A172 (cell line): Measurements from ENCODE around the gene SPATA6.

DNA sequence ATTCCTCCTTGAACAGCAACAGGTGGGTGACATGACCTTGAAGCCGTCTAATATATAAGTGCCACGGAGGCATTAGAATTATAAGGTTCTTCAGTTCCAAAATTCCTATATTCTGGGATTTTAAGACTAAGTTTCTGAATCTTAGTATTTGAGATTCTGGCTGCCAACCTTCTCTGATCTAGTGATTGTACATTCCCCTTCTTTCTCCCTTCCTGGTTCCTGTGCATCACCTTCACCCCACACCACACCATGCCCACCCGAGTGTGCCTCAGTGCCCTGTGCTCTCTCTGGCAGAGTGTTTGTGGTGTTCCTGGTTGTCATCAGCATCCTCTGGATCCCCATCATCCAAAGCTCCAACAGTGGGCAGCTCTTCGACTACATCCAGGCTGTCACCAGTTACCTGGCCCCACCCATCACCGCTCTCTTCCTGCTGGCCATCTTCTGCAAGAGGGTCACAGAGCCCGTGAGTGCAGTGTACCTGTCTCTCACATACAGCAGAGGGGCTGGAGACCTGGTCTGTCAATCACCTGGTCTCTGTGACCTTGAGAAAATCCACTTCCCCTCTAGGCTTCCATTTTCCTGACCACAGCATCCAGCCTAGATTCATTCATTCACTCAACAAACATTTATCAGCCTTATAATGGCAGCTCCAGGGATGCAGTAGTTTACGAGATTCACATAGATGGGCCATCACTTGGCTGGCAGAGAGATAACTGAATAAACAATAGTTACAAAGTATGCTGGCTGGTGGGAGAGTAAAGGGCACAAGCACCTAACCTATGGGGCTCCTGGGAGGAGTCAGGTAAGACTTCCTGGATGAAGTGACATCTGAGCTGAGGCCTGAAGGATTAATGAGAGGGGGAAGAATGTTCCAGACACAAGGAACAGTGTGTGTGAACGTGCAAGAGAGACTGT lies 15.1 kb downstream of the SLC5A9 start:
- RAMPAGE, long total RNA = no peak

DNA sequence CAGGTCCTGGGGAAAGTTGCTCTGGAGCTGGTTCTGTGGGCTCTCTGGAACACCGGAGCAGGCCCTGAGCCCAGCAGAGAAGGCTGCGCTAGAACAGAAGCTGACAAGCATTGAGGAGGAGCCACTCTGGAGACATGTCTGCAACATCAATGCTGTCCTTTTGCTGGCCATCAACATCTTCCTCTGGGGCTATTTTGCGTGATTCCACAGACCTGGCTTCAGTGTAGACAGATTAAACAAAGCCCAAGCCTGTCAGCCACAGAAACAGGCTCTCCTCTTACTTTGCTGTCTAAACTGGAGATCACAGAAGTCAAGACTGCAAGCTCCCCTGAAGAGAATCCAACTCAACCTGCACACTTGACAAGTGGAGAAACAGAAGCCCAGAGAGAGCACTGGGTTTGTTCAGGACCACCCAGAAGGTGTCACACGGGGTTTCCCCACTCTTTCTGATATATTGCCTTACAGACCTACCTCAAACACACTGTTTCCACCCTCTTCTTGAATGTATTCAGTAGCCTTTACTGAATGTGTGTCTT lies 24.9 kb downstream of the SLC5A9 start:
- RAMPAGE, long total RNA = no peak

- RAMPAGE, long total RNA = no peak
Observed at GRCh38 chr1:48471248-48472322, at the start of gene SPATA6. SPATA6 (minus strand) TSS chr1:48472204.

GRCh38 chr1:49880678-49881141 lies 143.0 kb downstream of the AGBL4 start:
- RAMPAGE, long total RNA = no peak

DNA sequence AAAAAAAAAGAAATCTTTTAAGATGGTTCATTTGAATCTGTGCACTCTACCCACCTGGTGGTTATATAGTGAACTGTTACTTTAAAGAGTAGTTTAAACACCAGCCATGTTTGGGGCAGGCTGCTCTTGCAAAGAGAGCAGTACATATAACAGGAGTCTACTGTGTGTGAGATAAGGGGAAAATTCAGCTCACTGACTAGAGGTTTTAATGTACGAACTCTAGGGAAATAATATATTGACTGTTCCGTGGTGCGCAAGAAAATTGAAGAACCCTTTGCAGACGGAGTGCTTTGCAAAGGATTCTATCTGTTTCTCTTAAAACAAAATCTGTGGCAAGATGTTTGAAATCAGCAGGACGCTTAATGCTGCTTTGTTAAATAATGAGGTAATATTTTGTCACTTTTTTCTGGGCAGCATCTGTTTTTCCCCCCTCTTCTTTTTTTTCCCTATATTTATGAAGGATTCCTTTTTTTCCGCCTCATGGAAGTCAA lies 3.1 kb upstream of the ELAVL4 start:
- RAMPAGE, long total RNA = no peak

- RAMPAGE, long total RNA = no peak
Observed at GRCh38 chr1:50821855-50822294, 138.2 kb downstream of the FAF1 start.

DNA sequence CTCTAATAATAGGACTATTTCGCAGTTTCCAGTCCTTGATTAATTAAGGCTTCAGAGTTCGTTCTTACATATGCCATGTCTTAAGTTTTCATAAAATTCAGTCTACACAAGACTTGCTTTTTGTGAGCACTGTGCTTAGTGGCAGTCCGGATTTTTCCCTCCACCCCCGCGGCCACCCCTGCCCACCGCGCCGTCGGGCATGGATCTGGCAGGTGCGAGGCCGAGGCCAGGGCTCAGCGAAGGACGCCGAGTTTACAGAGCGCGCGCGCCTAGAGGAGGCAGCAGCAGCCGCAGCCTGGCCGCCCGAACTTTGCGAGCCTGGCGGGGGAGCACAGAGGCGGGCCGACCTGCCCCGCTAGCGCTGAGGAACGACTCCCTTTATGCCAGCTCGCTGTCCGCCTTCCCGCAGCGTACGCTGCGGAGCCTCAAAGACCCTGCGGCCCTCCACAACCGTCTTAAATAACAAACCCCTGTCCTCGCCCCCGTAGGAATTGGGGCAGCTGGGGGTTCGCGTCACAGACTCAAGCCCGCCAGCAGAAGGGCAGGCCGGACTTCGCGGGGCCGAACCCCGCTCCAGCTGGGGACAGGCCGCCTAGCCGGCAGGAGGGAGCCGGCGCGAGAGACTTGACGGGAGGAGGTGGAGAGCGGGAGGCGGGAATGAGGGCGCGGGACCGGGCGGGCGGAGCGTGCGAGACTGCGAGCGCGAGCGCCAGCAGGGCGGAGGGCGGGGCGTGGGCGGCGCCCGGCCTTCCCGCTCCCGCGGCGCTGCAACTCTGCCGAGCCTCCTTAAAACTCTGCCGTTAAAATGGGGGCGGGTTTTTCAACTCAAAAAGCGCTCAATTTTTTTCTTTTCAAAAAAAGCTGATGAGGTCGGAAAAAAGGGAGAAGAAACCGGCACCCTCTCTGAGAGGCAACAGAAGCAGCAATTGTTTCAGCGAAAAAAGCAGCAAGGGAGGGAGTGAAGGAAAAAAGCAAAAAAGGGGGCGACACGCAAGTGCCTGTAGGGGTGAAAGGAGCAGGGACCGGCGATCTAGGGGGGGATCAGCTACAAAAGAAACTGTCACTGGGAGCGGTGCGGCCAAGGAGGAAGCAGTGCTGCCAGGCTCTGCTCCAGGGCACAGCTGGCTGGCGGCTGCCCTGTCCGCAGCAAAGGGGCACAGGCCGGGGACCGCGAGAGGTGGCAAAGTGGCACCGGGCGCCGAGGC lies 1.7 kb upstream of the CDKN2C start:
- RAMPAGE, long total RNA = start-site peak on the plus strand centred at position 932 of the sequence, 418 bp wide, 93 and 101 reads in 2 replicates

DNA sequence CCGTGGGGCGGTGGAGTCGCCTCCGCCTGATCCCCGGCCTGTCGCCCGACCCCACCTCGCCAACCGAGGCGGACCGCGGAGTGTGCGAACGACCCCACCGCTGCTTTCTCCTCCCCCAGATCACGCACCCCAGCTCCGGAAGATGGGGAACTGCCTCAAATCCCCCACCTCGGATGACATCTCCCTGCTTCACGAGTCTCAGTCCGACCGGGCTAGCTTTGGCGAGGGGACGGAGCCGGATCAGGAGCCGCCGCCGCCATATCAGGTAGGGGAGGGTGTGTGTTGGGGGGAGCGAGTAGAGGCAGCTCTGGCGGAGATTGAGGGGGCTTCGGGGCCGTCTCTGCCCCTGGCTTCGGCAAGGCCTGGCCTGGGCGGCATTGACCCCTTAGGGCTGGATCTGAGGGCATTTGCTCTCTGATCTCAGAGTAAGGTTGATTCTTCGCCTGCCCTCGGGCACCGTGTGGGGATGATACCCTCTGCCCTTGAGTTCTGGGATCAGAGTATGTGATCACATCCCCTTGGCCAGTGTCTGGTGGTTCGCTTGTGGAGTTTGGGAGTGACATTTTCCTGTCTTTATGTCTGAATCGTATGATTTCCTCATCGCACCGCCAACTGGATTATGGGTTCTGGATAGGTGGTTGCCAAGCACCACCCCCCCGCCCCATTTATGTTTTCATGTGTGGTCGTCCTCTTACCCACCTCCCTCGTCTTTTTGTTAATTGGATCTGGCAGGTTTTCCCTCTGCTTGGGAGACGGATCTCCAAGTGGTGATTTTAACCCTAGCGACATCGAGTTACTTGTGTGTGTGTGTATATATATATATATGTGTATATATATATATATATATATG lies 767 bp downstream of the RNF11 start:
- RAMPAGE, long total RNA = no peak

- RAMPAGE, long total RNA = no peak
Observed at GRCh38 chr1:51237465-51237771, 1.3 kb downstream of the RNF11 start.

GRCh38 chr1:51313900-51314768 lies 16.2 kb downstream of the TTC39A start:
- RAMPAGE, long total RNA = no peak

GRCh38 chr1:51325864-51326791 lies 4.2 kb downstream of the TTC39A start:
- RAMPAGE, long total RNA = no peak

DNA sequence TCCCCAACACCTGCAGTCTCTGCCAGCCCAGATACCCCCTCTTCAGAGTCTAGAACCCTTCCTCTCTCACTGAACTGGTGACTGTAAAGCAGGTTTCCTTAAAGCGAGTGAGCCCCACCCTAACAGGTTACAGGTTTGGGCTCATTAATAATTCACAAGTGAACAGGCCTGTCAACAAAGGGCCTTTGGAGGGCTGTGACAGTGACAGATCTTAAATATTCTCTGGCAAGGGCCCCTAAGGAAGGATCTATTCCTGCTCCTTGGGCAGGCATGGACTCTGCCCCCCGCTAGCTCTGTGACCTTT lies 5.6 kb upstream of the TTC39A start:
- RAMPAGE, long total RNA = no peak

DNA sequence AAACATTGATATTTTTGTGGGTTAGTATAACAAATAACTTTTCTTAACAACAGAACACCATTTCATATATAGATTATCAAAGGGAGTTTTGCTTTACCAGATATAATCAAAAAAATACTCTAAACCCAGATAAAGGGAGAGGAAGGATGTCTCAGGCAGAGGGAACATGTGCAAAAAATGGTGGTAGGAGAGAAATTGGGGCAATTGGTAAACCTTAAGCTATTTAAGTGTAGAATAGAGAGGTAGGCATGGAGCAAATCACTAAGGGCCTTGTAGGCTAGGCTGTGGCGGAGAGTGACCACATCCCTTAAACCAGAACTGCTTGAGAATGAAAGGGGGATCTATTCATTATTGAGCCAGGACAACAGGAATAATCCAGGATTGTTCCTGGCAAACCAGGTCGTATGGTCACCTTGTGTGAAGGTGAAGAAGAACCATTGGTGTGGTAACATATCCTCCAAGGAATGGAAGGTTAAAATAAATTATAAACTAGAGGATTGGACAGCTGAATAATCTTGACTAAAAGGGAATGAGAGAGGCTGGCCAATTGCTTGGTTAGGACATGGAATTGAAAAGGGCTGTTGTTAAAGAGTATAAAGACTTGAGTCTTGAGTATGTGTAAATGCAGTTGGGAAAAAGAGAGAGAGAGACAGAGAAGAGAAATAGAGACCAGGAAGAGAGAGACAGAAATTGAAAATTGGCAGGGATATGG lies 44.9 kb downstream of the OSBPL9 start:
- RAMPAGE, long total RNA = no peak

- RAMPAGE, long total RNA = no peak
Observed at GRCh38 chr1:51690039-51690608, 73.2 kb downstream of the OSBPL9 start.

- RAMPAGE, long total RNA = no peak
Observed at GRCh38 chr1:51693094-51693800, 76.4 kb downstream of the OSBPL9 start.

DNA sequence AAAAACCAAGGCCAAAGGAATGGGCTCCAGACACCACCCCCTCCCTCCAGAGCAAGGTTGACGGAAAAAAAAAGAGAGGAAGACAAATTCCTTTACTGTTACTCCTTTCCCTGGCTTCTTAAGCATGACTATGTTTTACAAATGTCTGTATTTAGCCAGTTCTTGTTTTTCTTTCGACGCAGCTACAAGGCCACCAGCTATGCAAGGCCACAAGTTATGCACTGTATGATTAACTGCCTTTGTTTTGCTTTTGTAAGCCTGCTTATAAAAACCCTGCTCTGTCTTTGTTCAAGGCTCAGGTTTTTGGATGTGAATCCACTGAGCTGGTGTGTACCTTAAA lies 15.1 kb upstream of the RAB3B start:
- RAMPAGE, long total RNA = no peak

- RAMPAGE, long total RNA = no peak
Observed at GRCh38 chr1:52006179-52006917, 15.8 kb upstream of the RAB3B start.

DNA sequence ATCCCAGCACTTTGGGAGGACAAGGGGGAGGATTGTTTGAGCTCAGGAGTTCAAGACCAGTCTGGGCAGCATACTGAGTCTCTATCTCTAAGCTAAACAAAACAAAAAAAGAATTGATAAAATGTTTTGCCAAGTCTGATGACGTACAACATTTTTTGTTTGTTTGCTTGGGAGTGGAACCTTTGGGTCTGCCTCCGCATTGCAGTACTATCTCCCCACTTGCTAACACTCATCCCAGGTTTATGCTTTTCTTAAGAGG lies 42.9 kb downstream of the ZFYVE9 start:
- RAMPAGE, long total RNA = no peak

- RAMPAGE, long total RNA = no peak
Observed at GRCh38 chr1:52360054-52360708, 5.8 kb downstream of the CC2D1B start.

- RAMPAGE, long total RNA = no peak
Observed at GRCh38 chr1:52365317-52365969, 562 bp downstream of the CC2D1B start.